ENCODE measurements around a stretch of chr1.

DNA sequence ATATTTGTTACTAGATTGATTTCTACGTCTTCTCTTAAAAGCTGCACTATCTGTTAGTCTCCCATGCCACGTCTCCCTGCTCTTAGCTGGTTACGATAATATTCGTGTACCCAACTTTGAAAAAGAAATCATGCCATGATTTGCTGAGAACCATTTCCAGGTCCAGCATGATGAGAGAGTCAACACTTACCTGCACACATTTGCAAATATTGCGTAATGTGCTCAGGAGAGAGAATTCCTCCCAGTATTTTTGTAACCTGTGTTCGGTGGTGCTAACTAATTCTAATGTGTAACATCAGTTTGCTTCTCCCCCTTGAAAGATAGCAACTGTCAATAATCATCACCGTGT is 60.9 kb upstream of the IRF2BP2 start:
- PRO-cap: unidirectional peak, minus-strand start at position 78 of the sequence
- RAMPAGE, long total RNA, 5 experiments: no peak in any of the 5 experiments
- RRBS: no CpG with 5 or more reads among the region's 7 CpGs

DNA sequence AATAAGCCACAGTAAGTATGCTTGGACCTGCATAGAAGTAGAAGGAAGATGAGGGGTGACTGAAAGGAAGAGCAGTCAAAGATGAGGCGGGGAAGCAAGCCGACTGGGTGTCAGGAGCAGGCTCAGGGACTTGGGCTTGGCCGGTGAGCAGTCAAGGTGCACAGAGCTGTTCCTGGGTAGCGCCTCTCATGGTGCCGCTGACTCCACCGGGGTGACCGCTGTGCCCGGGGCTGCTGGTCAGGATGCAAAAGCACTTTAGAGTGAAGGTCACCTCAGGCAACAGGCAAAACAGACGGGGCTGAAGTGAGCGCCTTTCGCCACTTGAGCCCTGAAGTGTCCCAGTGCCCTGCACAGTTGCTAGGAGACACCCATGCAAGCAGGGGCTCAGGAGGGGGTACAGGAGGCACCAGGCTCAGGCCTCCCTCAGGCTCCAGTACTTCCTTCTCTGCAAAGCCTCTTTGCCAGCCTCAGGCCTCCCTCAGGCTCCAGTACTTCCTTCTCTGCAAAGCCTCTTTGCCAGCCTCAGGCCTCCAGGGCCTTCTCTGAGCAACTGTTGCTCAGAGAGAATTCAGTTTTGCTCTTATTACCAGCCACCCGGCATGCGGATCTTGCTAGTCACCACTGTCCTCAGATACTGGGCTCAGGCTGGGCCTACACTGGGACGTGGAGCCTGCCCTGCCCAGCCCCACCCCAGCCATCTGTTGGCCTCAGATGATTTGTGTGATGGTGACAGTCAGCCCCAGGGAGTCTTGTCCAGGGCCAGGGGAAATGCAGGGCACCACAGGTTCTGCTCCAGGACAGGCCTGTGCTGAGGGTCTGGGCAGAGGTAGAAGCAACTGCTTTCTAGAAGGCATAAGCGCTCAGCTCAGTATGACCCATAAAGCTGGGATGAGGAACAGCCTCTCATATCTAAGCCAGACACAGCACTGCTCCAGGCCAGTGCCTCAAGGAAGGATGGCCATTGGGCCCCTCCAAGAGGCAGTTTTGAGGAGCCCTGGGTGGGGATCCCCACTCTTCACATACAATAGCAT is 99.8 kb upstream of the IRF2BP2 start:
- PRO-cap: no peak
- RAMPAGE, long total RNA, 5 experiments: no peak in any of the 5 experiments
- RRBS: 94% methylated on average over 4 of the region's 15 CpGs

DNA sequence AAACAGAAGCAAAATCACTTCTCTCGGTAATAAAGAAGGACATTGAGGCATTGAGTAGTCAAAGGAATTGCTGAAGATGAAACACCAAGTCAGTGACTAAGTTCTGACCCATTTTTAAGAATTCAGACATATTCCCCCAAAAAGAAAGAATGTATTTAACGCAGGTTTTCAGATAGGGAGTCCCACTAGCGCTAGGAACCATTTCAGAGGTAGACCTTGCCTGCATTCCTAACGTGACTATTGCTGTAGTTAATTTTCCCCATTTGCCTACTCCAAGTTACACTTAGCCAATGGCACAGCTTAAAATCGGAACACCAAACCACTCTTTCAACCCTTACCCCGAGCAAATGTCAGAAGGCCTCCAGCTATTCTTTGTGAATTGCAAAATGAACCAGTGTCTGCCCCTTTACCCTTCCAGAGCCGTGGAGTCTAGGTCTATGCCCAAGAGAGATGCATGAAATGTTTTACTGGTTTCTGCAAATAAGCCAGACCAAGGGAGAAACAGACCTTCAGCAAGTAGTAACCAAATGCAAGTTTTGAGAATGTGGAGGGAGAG is 109.0 kb upstream of the IRF2BP2 start:
- PRO-cap: no peak
- RAMPAGE, long total RNA, 5 experiments: no peak in any of the 5 experiments
- RRBS: no CpG with 5 or more reads among the region's 7 CpGs

GRCh38 chr1:234816881-234818016 is 207.3 kb upstream of the IRF2BP2 start:
- PRO-cap: no peak
- RAMPAGE, long total RNA, 5 experiments: no peak in any of the 5 experiments
- RRBS: 6% methylated on average over 1 of the region's 20 CpGs

GRCh38 chr1:234818017-234818374 is 208.0 kb upstream of the IRF2BP2 start:
- PRO-cap: no peak
- RAMPAGE, long total RNA, 5 experiments: no peak in any of the 5 experiments
- RRBS: no CpG with 5 or more reads among the region's 5 CpGs

DNA sequence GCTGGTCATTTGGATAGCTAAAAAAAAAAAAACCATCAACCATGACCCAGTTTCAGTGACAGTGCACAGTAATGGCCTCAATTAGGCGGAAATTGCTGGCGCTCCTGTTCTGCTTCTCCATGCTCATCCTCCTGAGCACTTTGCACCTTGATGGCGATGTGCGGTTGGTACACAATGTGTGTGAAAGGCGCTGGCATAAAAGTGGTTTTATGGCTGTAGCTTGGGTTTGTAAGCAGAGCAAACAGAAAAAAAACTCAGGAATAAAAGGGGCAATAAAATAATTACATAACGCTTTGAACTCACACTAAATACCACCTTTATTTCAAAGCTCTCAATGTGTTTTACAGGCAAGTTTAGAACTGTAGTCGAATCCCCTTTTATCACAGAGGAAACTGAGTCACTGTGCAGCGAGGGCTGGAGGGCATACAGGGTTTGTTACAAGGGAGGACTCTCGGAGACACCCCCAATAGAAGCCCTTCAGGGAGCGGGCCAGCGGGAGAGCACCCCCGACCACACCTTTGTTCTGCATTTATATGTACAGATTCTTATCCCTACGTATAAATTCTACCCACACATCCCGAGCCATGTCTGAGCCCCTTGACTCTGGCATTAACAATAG is 213.4 kb upstream of the IRF2BP2 start:
- PRO-cap: no peak
- RAMPAGE, long total RNA, 5 experiments: no peak in any of the 5 experiments
- RRBS: no CpG with 5 or more reads among the region's 14 CpGs

- PRO-cap: bidirectional peak, plus-strand start at chr1:234997642, minus-strand start at chr1:234997328
- RAMPAGE, long total RNA, 5 experiments: no peak in any of the 5 experiments
- RRBS: no CpG with 5 or more reads among the region's 14 CpGs
Observed at GRCh38 chr1:234996991-234997775, 131.5 kb downstream of the TOMM20 start.

GRCh38 chr1:235074698-235075546 is 53.7 kb downstream of the TOMM20 start:
- PRO-cap: bidirectional peak, plus-strand start at chr1:235074967, minus-strand start at chr1:235074836; bidirectional peak, plus-strand start at chr1:235075651, minus-strand start at chr1:235075432
- RAMPAGE, long total RNA, 5 experiments: no peak in any of the 5 experiments
- RRBS: no CpG with 5 or more reads among the region's 30 CpGs

DNA sequence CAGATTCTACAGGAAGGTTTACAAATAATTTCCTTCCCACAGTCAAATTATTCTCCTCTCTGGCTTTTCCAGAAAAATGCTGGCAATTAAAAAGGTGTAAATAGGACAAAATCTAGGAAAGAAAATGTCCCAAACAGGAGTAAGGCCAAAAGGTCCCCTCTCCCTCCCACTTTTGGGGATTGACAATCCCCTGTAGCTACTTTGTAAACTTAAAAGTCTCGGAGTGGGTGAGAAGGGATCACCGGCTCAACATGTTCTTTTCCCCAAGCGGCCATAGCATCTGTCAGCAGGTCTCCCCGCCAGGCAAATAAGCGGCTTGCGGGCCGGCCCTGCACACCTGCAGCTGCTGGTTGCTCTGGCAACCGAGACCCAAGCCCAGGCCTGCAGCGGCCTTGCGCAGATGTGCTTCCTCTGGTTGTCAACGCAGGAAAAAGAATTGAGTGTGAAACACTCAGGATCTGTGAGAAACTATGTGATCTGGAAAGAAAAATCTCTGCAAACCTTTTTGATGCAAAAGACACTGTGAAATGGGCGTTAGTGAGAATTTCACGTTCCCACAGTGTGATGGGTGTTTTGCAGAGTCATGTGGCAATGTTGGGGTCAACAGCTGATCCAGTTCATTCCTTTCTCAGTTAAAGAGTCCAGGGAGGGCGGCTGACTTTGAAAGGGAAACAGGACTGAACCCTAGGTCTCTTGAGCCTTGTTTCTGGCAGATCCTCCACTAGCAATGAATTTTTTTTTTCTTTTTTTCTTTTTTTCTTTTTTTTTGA is 28.5 kb downstream of the TOMM20 start:
- PRO-cap: no peak
- RAMPAGE, long total RNA, 5 experiments: no peak in any of the 5 experiments
- RRBS: 54% methylated on average over 6 of the region's 14 CpGs

GRCh38 chr1:235304405-235304789 is 23.6 kb downstream of the ARID4B start:
- PRO-cap: no peak
- RAMPAGE, long total RNA, 5 experiments: no peak in any of the 5 experiments

- PRO-cap: no peak
- RAMPAGE, long total RNA, 5 experiments: start-site peak on the minus strand in 1 of 5 experiments, at chr1:235313549-235313659 at its widest, 13 reads per replicate
- RRBS: no CpG with 5 or more reads among the region's 4 CpGs
Observed at GRCh38 chr1:235313393-235313736, 14.6 kb downstream of the ARID4B start.

DNA sequence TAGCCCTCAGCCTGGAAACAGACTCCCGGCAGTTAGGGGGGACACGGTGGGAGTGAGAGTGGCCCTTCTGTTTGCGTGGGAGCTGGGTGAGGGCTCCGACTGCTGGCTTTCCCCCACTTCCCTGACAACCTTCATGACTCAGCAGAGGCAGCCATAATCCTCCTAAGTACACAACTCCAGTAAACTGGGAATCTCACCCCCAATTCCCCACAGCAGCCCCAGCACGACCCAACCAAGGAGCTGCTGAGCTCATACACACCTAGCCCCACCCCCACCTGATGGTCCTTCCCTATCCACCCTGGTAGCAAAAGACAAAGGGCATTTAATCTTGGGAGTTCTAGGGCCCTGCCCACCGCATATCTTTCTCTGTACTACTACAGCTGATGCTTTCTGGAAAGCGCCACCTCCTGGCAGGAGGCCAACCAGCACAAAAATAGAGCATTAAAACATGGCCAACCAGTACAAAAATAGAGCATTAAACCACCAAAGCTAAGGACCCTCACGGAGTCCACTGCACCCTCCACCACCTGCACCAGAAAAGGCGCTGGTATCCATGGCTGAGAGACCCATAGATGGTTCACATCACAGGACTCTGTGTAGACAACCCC is 21.0 kb downstream of the LYST start:
- PRO-cap: no peak
- RAMPAGE, long total RNA, 5 experiments: no peak in any of the 5 experiments
- RRBS: no CpG with 5 or more reads among the region's 9 CpGs

DNA sequence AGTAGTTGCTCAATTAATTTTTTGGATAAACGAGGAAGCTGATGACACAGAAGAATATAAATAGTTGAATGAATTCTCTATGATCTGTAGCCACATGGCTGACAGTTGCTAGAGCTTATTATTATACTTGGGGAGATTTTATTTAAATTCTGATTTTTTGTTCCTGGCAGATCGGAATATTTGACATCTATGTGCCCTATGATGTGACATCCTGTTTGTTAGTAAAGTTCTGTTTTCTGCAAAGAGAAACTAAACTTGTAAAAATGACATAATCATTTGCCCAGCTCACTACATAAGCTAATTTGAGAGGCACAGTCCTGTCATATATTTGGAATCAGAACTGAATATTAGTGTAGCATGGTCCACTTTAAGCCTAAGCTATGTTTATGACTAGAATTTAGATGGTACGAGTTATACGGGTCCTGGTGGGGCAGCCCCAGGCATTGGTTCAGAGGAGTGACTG is 9.8 kb upstream of the LYST start:
- PRO-cap: no peak
- RAMPAGE, long total RNA, 5 experiments: no peak in any of the 5 experiments
- RRBS: no CpG with 5 or more reads among the region's 4 CpGs

DNA sequence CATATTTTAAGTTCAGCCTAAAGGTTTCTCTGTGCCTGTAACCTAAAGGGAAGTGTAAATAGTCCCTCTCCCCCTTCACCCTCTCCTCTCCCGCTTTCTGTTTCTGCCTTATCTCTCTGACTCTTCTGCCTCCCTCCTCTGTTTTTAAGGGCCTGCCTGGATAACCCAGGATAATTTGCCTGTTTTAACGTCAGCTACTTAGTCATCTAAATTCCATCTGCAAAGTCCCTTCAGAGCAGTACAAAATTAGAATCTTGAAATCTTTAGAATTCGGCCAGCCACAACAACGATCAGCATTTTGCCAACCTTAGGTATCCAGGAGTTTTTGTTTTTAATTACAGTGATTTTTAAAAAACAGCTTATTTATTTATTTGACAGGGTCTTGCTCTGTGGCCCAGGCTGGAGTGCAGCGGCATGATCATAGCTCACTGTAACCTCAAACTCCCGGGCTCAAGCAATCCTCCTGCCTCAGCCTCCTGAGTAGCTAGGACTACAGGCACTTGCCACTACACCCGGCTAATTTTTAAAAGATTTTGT is 92.4 kb downstream of the NID1 start:
- PRO-cap: bidirectional peak, plus-strand start at position 266 of the sequence, minus-strand start at position 146 of the sequence
- RAMPAGE, long total RNA, 5 experiments: no peak in any of the 5 experiments
- RRBS: no CpG with 5 or more reads among the region's 7 CpGs

- PRO-cap: no peak
- RAMPAGE, long total RNA, 5 experiments: no peak in any of the 5 experiments
- RRBS: no CpG with 5 or more reads among the region's 8 CpGs
Observed at GRCh38 chr1:235983742-235984722, 80.9 kb downstream of the NID1 start.

GRCh38 chr1:236021409-236021787 is 43.5 kb downstream of the NID1 start:
- PRO-cap: no peak
- RAMPAGE, long total RNA, 5 experiments: no peak in any of the 5 experiments
- RRBS: no CpG with 5 or more reads among the region's 6 CpGs

- PRO-cap: unidirectional peak, plus-strand start at chr1:236027390
- RAMPAGE, long total RNA, 5 experiments: no peak in any of the 5 experiments
- RRBS: no CpG with 5 or more reads among the region's 6 CpGs
Observed at GRCh38 chr1:236027137-236027558, 37.7 kb downstream of the NID1 start.

DNA sequence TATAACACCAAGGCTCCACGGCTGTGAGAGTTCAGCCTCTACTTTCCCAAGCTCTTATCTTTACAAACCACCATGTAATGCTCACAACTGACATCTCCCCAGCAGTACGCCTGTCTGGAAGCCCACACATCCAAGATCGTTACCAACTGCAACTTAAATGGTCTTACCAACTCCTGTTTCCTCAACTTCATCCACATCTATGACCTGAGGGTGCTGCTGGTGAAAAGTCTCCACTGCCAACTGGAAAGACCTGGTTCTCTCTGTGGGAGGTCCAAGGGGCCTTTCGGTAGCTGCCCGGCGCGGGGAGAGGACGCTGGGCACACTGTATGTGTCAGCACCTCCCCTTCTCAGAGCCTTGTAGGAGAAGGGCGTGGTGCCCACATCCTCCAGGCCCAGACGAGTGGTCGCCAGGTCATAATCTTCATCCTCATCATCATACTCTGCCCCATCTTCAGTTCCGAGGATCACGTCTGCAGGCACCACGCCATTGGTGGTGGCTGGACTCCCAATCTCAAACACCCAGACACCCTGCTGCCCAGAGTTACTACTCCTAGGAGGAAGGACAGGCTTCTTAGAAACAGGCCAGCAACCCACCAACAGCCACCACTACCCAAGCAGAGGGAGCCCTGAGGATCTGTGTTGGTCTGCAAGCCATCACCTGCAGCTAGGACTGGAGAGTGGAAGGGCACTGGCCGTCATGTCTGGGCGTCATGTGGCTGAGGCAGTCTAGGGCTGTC is 23.0 kb downstream of the NID1 start:
- PRO-cap: no peak
- RAMPAGE, long total RNA, 5 experiments: start-site peak on the minus strand in 2 of 5 experiments, centred at positions 482 to 519 of the sequence, 23 to 75 reads per replicate
- RRBS: no CpG with 5 or more reads among the region's 16 CpGs

DNA sequence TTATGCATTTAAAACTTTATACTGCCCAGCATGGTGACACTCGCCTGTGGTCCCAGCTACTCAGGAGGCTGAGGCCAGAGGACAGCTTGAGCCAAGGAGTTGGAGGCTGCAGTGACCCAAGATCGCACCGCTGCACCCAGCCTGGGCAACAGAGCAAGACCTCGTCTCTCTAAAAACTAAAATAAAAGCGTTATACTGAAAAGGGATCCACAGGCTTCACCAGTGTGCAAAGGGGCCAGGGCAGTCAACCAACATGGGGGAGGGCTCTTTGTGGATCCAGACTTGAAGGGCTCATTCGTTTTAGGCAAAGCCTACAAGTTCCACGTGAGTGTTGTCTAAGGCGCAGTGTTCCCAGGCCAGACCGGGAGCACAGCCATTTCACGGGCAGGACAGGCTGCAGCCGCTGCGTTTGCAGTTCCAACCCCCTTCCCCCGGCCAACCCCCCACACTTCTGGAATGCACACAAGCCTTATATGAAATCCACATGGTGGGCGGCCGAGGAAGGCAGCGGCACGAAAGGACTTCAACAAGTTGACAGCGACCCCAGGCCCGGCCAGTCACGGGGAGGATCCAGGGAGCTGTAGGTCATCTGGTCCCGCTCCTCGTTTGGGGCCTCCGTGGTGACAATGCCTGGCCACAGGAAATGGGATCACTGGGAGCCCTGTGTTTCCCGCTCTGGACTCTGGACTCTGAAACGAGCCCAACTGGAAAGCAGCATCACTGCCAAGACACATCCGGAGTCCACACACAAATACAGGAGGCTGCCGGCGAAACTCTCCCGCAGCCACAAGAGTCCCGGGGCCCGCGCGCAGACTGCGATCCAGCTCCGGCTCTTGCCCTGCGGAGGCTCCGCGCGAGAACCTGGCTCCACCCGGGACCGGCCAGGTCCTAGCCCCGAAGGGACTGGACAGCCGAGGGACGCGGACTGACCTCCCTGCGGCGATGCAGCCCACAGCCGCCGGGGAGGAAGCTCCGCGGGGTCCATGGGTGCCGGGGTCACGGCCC is 970 bp downstream of the NID1 start:
- PRO-cap: bidirectional peak, plus-strand start at position 377 of the sequence, minus-strand start at position 411 of the sequence; bidirectional peak, plus-strand start at position 556 of the sequence, minus-strand start at position 608 of the sequence
- RAMPAGE, long total RNA, 5 experiments: start-site peak on the plus strand in 1 of 5 experiments, centred at position 486 of the sequence, 9 reads per replicate
- RRBS: 5% methylated on average over 20 of the region's 53 CpGs

DNA sequence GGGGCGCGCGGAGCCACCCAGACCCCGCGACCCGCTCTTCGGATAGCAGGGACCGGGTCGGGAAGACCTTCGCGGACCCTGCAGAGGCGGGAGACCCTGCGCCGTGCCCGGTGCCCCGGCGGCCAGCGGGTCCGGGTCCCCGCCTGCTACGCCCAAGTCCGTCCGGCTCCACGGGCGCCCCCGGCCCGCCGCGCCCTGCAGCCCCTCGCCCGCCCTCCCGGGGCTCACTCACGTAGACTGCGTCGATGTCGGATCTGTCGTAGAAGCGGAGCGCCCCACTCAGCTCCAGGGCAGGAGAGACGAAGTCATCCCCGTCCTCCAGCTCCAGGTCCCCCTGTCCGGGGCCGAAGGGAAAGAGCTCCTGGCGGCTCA is 281 bp downstream of the NID1 start:
- PRO-cap: no peak
- RAMPAGE, long total RNA, 5 experiments: no peak in any of the 5 experiments
- RRBS: 3% methylated on average over 30 of the region's 44 CpGs